ENCODE measurements around the gene HAX1.

- PRO-cap, result unidirectional peak, plus-strand start at chr1:154199264
- RRBS, 2 experiments, result no CpG with 5 or more reads among the region's 3 CpGs
These were observed 7.1 kb downstream of the CFAP141 start for GRCh38 chr1:154198964-154199509.

GRCh38 chr1:154272124-154272848 is at the start of gene HAX1:
HAX1 (plus strand) TSS chr1:154272629.
- PRO-cap, result bidirectional peak, plus-strand start at chr1:154272326, minus-strand start at chr1:154272243; bidirectional peak, plus-strand start at chr1:154272672, minus-strand start at chr1:154272401
- RRBS, 2 experiments, result 1 to 3% methylated on average over 12 to 18 of the region's 45 CpGs

GRCh38 chr1:154272849-154273284 is 438 bp downstream of the HAX1 start:
- PRO-cap, result no peak
- RRBS, 2 experiments, result no CpG with 5 or more reads among the region's 8 CpGs

- PRO-cap, result bidirectional peak, plus-strand start at chr1:154326505, minus-strand start at chr1:154326313
- RRBS, 2 experiments, result 0% methylated on average over 1 of the region's 14 CpGs; no CpG with 5 or more reads in 1 of the 2 experiments
These were observed 1.1 kb downstream of the ATP8B2 start for GRCh38 chr1:154326124-154327127.

DNA sequence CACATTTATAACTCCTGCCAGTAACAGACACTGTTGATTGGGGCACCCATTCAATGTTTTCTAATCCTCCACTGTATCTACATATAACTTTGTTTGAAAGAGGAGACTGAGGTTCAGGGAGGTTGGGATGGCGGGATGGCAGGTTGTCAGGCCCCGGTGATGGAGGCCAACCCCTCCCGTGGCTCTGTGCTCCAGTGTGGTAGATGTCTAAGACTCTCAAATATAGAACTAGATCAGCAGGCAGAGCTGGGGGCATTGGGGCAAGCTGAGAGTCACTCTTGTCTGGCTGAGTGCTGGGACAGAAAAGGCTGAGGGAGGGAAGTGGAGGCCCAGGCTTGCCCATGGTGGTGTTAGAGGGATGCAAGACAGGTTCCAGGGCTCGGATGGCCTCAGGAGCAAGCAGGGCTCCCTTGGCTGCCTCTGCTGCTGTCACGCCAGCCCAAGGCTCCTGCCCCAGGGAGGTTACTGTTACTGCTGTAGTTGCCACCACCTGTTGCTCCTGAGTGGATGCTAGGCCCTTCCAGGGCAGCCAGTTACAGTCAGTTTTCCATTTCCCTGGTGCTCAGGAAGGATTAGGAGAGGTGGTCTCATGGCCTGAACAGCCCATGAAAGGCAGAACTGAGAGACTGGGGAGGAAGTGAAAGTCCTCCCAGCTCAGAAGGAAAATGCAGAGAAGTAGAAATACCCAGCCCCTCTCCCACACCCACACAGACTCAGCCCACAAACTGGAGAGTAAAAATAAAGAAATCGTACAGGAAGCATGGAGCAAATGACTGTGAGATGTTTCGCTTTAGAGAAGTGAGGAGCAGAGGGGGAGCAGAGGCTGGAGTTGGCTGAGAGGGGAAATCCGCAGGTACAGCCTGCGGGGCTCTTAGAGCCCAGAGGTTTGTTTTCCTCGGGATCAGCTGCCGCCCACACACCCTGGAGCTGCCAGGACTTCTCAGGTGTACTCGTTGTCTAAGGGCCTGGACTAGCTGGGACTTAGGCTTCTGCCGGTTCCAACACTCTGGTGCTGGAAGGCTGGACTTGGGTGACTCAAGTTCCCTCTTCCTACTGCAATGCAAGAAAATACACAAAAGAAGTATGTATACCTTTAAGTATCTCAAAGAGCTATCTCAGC is 2.1 kb downstream of the IL6R start:
- PRO-cap, result no peak
- RRBS, 2 experiments, result no CpG with 5 or more reads among the region's 13 CpGs

- PRO-cap, result no peak
- RRBS, 2 experiments, result no CpG with 5 or more reads among the region's 18 CpGs
These were observed 13.3 kb downstream of the IL6R start for GRCh38 chr1:154418048-154419180.

DNA sequence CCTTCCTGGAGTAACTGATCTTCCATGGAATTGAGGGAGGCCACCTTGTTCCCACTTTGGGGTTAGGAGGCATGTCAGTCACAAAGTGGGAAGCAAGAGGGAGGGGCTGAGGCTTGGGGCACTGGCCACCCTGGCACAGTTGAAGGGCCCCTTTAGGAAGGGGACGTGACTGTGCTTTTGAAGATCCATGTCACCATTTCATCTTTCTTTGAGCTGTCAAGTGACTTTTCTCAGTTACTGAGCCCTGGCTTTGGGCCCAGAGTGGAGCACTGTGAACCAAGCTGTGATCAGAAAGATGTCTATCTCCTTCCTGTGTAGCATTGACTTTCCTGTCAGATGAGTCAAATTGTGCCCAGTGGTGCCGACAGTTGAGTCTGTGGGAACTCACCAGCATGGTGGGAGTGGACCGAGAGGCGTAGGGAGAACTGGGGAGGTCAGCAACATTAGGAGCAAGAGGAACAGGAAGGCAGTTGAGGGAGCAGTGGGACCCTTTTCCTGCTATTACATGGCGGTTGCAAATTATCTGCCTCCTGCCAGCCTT is 38.4 kb upstream of the TDRD10 start:
- PRO-cap, result no peak
- RRBS, 2 experiments, result no CpG with 5 or more reads among the region's 5 CpGs

DNA sequence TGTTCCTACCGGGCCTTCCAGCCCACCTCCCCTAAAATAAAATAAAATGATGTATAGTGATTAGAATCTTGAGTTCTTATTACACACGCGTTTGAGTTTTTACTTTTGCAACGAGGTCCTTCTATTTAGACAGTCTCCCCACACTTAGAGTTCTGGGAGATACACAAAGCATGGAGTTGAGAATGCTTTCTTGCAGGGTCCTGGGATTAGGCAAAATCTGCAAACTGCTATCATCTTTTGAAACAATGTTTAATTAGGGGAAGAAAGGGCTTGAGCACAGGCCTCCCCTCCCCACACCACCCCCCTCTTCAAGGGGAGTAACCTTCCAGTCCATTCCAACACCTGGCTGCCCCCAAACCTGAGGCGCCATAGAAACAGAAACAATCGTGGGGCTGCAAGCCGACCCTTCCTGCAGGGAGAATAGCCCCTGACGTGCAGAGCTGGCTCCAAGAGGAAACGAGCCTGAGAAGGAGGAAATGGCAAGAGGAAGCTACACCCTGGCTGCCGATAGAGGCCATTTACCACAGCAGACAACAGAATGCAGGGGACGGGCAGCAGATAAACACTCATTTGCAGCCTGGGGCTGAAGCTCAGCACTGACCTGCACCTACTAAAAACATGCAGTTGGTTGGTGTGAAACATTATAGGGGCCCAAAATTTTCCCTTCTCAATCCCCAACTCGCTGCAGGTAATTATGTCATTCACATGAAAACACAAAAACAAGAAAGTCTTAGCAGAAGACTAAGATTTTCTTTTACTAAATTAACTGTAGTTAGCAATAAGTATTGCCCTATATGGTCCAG is 8.8 kb upstream of the TDRD10 start:
- PRO-cap, result no peak
- RRBS, 2 experiments, result no CpG with 5 or more reads among the region's 12 CpGs

- PRO-cap, result no peak
- RRBS, 2 experiments, result no CpG with 5 or more reads among the region's 5 CpGs
These were observed 2.0 kb downstream of the UBE2Q1 start for GRCh38 chr1:154556371-154556914.

- PRO-cap, result no peak
- RRBS, 2 experiments, result no CpG with 5 or more reads among the region's 16 CpGs
These were observed 6.8 kb downstream of the ADAR start for GRCh38 chr1:154600935-154601766.

- PRO-cap, result bidirectional peak, plus-strand start at chr1:154627221, minus-strand start at chr1:154627016; bidirectional peak, plus-strand start at chr1:154627412, minus-strand start at chr1:154627343; bidirectional peak, plus-strand start at chr1:154627736, minus-strand start at chr1:154627743
- RRBS, 2 experiments, result 1% methylated on average over 21 to 24 of the region's 57 CpGs
These were observed 19.2 kb upstream of the ADAR start for GRCh38 chr1:154626861-154627818.

GRCh38 chr1:154627819-154628326 is 19.9 kb upstream of the ADAR start:
- PRO-cap, result bidirectional peak, plus-strand start at chr1:154627997, minus-strand start at chr1:154627971
- RRBS, 2 experiments, result 2% methylated on average over 2 of the region's 25 CpGs; no CpG with 5 or more reads in 1 of the 2 experiments

DNA sequence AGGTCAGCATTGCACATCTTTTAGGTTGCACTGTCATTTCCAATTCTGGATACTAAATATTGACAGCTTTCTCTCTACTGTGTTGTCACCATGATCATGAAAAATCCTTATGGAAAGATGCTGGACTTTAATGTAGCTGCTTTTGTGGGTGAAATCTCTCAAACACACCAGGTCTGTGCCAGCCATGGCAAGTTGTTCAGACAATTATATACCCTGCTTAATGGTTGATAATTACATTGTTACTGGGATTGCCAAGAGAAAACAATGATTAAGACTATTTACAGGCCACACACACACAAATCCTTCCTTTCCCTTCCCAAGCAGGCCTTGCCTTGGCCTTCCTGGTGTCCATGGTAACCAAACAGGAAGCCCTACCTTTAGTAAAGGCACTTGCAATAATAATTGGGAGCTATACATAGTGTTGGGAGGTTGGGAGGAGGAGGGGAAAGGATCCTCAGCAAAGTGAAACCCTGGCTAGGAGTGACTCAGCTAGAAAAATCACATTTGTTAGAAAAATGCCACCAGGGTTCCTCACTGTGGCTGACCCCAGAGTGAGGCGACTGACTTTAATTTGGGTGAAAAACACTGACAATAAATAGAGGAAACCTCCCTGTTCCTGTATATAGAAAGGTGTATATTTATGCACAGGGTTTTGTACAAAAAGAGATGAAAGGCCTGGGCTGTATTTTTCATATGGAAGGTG is 122.2 kb upstream of the ADAR start:
- PRO-cap, result no peak
- RRBS, 2 experiments, result no CpG with 5 or more reads among the region's 1 CpG

DNA sequence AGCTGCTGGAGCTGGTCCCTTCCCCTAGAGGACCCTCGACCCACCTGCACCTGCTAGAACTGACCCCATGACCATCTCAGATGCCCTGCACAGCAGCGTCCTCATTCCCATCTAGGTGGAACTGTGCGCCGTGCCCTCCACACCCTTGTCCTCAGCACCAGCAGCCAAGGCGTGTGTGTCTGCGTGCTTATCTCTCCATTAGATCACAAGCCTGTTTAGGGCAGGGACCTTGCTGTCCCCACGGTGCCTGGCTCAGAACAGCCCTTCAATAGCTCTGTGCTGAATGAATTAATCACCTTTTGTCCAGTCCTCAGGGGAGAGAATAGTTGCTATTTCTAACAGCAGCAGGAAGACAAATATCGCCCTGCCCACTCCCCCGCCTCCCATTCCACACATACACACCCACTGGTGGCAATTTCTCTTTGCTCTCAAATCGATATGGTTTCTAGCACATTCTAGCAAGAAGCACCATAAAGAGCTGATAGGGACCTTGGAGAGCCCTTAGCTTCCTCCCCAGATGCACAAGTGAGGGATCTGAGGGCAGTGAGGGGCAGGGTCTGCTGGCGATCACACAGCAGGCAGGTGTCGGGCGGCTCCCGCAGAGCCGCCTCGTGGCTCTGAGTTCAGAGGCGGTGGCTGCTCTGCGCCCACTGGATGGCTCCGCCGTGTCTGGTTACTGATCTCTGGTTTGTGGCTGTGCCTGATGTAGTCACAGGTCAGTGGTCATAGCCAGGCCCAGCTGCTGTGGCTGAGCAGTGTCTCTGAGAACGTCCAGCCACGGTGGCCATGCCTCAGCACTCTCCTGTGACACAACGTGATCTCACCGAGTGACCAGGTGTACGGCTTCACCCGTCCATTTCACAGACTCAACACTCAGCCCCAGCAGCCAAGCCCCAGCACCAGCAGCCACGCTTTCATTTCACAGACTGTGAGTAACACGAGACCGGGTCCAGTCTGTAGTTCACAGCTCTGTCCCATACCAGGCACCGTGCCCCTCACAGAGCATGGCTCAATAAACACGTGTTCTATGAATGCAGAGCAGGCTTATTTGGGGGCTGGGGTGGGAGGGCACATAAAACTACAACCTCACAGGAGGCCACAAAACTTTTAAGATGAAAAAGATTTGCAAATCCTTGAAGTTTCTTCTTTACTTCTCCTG is 61.4 kb downstream of the KCNN3 start:
- PRO-cap, result no peak
- RRBS, 2 experiments, result no CpG with 5 or more reads among the region's 31 CpGs

- PRO-cap, result no peak
- RRBS, 2 experiments, result no CpG with 5 or more reads among the region's 20 CpGs
These were observed 32.7 kb downstream of the KCNN3 start for GRCh38 chr1:154837214-154837984.

GRCh38 chr1:154860202-154861007 is 9.7 kb downstream of the KCNN3 start:
- PRO-cap, result no peak
- RRBS, 2 experiments, result 73% methylated on average over 2 of the region's 13 CpGs; no CpG with 5 or more reads in 1 of the 2 experiments

- PRO-cap, result unidirectional peak, plus-strand start at chr1:154867423
- RRBS, 2 experiments, result no CpG with 5 or more reads among the region's 31 CpGs
These were observed 2.8 kb downstream of the KCNN3 start for GRCh38 chr1:154866981-154867982.

DNA sequence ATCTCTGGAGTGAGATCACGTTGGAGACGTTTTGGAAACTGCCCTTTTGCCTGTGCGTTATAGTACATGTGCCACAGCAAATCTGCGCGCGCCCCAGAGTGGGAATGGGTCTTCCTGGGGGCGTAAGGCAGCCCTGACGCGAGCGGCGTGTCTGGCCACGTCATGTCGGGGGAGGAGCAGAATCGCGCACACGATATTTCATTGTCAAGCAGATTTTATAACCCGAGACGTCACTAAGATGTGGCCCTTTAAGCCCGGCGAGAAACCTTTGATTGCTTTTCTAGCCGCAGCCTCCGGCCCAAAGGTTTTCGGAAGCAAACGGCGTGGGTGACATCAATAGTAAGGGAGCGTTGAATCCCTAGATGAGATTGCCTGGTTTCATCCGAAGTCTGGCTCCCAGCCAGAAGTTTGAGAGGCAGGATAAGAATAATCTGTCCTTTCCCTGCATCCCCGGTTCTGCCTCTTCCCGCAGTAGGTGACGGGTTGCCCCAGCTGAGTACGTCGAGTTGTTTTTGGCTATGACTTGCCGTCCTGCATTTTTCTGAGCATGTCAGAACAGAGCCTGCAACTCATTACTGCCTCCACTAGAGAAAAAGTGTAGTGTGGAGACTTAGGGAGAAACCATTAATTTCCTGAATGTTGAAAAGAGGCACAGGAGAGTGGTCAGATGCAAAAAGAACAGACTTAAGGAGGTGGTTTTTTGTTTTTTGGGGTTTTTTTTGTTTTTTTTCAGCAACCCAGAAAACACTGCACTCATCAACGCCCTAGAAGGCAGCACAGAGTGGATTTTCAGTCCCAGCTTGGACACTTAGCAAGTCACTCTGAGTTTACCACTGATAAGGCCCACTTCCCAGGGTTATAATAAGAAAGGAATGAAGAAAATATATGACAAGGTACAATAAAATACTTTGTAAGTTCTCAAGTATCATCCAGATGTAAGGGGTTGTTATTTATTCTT is 892 bp upstream of the PMVK start:
- PRO-cap, result bidirectional peak, plus-strand start at position 225 of the sequence, minus-strand start outside the sequence; bidirectional peak, plus-strand start at position 453 of the sequence, minus-strand start at position 396 of the sequence; bidirectional peak, plus-strand start at position 639 of the sequence, minus-strand start at position 514 of the sequence
- RRBS, 2 experiments, result 3 to 5% methylated on average over 2 of the region's 34 CpGs

GRCh38 chr1:154983710-154984247 is 635 bp downstream of the FLAD1 start:
- PRO-cap, result unidirectional peak, plus-strand start at chr1:154983766; bidirectional peak, plus-strand start at chr1:154984131, minus-strand start at chr1:154983830
- RRBS, 2 experiments, result no CpG with 5 or more reads among the region's 15 CpGs

- PRO-cap, result no peak
- RRBS, 2 experiments, result no CpG with 5 or more reads among the region's 4 CpGs
These were observed 4.1 kb downstream of the ZBTB7B start for GRCh38 chr1:155006371-155007347.